A172 (cell line): ENCODE measurements around a stretch of chr14.

GRCh38 chr14:89220955-89221692 is 195.9 kb downstream of the FOXN3 start:
- RAMPAGE, long total RNA, result no peak

- RAMPAGE, long total RNA, result no peak
Measured at GRCh38 chr14:89402855-89403376, 14.1 kb downstream of the FOXN3 start.

DNA sequence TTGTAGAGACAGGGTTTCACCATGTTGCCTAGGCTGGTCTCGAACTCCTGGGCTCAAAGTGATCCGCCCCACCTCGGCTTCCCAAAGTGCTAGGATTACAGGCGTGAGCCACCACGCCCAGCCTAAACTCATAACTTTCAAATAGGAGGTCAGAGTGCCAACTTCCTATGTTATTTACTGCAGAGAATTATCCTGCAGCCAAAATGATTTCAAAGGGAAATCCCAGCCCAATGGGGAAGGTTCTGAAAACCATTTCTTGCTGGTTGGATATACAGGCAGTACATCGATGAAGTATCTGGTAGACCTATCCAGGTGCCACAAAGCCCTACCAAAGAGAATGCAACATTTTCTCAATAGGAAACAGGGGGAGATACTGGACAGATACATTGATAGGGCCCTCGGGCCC is 13.7 kb downstream of the FOXN3 start:
- RAMPAGE, long total RNA, result no peak

DNA sequence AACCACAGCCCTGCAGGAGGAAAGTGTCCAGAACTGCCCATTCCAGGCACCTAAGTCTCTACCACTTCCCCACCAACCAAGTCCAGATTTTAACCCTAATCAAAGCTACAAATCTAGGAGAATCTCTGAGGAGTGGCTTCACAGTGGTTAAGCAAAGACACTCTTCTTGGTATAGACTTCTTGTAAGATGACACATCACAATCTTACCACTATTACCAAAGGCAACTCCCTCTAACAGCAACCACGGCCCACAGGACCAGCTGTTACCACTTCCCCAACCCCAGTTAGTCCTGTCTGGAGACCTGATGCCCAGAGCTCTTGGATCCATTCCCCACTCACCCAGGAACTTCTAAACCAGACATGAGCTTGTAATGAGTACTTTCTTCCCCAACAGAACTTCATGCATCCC is 87.5 kb upstream of the FOXN3 start:
- RAMPAGE, long total RNA, result no peak

- RAMPAGE, long total RNA, result no peak
Measured at GRCh38 chr14:89629057-89629323, 212.0 kb upstream of the FOXN3 start.

- RAMPAGE, long total RNA, result no peak
Measured at GRCh38 chr14:89701028-89702186, 253.1 kb downstream of the EFCAB11 start.

- RAMPAGE, long total RNA, result no peak
Measured at GRCh38 chr14:89813711-89814258, 140.7 kb downstream of the EFCAB11 start.

- RAMPAGE, long total RNA, result no peak
Measured at GRCh38 chr14:90406183-90407302, 9.7 kb downstream of the CALM1 start.

- RAMPAGE, long total RNA, result no peak
Measured at GRCh38 chr14:90624254-90624771, 191.9 kb downstream of the TTC7B start.

DNA sequence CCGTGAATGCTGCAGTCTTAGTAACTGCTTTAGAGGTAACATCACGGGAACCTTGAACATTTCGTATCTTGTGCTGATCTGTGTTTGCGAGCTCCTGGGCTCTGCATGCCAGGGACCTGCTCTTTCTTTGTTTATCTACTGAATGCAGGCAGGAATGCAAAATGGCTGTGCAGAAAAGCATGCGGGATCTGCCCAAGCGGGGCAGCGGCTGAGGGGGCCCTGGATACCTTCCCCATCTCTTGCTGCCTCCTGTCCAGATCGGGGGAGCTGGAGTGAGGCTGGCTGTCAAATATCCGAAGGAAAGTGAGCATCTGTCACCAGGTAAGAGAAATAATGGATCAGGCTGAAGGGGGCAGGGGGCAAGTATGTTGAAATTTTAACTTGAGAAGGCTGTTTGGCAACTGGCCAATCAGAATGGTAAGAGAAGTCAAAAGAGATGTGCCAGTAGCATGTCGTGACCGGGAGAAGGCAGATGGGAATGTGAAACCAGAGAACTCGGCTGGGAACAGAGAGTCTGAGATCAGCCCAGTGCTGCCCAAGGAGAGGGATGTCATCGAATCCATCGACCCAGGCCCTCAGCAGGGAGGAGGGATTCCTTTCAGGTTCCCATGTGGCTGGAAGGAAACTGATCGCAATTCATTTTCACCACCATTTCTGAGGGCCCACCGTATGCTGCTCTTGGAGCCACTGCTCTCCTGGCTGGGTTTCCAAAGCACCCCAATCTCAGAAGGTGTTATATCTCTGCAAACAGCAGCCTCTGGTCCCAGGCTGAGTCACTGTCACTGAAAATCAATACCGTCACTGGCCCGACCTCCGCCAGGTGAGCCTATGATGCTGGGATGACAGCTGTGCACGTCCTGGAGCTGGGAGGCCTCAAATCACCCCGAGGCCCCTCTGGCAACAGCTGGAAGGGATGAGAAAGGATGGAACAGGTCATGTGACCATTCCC is 191.2 kb downstream of the TTC7B start:
- RAMPAGE, long total RNA, result no peak

GRCh38 chr14:90701115-90701612 is 115.1 kb downstream of the TTC7B start:
- RAMPAGE, long total RNA, result no peak

- RAMPAGE, long total RNA, result no peak
Measured at GRCh38 chr14:90795694-90796257, 20.5 kb downstream of the TTC7B start.

DNA sequence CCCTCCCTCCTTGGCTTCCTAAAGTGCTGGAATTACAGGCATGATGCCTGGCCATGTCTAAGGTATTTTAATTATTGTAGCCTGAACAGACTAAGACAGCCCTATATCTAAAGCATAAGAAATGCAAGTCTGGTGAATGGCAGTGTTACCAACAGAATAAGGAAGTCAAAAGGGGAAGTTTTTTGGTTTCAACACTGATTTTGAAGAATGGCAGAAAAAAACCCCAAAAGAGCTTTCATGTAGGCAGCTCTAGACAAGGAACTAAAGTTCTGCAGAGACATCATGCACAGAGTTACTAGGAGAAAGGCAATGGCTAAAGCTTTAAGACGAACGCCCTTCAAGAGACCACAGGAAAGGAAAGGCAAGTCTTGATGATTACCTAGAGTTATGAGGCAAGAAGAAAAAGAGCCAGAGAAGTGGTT is 50.9 kb downstream of the RPS6KA5 start:
- RAMPAGE, long total RNA, result no peak

DNA sequence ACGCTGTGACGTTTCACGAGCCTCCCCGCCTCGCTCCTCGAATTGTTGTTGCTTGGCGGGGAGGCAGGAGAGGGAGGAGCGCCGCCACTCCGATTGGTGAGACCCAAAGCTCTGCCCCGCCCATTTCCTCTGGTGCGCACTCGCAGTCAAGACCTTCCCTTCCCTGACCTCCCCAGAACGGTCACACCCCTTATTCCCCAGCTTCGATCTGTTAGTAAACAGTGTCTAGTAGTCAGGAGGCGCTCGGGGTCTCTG is 271 bp upstream of the RPS6KA5 start:
- RAMPAGE, long total RNA, result no peak

GRCh38 chr14:91063122-91063559 is 2.7 kb upstream of the RPS6KA5 start:
- RAMPAGE, long total RNA, result no peak

DNA sequence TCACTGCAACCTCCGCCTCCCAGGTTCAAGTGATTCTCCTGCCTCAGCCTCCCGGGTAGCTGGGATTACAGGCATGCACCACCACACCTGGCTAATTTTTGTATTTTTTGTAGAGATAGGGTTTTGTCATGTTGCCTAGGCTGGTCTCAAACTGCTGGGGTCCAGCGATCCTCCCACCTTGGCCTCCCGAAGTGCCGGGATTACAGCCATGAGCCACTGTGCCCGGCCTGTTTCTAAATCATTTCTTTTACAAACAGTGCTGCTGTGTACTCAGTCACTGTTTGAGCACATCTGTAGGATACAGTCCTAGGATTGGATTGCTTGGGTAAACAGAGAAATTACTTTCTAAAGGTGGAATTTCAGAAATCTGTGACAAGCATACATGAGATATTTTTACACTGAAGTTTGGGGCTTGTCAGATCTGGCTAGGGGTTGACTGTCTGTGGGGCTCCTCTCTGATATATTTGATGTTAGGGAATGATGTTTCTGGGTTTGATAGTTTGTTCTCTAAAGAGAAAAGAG is 42.4 kb downstream of the DGLUCY start:
- RAMPAGE, long total RNA, result no peak

GRCh38 chr14:91250103-91250713 is 5.7 kb upstream of the GPR68 start:
- RAMPAGE, long total RNA, result no peak

DNA sequence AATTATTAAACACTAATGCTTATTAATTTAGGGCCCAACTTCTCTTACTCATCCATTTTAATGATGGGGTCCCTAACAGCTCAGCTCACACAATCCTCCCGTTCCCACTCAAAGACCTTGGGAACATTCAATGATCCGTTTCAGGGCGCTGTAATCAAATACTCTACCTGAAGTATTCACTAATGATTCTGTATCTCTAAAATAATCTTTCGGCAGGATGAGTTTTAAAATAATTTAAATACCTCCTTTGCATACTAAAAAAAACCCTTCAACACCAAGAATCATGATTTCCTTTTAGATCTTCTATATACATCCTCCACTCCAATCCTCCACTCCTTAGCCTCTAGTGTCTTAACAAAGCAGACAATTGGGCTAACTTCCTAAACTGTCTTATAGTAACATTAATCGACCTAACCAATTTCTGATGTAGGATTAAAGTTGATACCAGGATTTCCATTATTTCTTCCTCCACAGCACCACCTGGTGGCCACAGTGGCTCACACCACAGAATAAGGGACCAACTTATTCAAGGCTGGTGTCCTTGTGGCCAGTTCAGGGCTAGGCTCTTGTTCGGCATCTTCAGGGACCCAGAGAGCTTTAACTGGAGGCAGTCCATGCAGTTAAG is 41.8 kb upstream of the GPR68 start:
- RAMPAGE, long total RNA, result no peak

GRCh38 chr14:91360982-91361641 is 56.5 kb downstream of the CCDC88C start:
- RAMPAGE, long total RNA, result no peak

- RAMPAGE, long total RNA, result no peak
Measured at GRCh38 chr14:91363966-91364628, 53.5 kb downstream of the CCDC88C start.